Vein endothelial cell (primary cell): ENCODE measurements around a stretch of chr14.

DNA sequence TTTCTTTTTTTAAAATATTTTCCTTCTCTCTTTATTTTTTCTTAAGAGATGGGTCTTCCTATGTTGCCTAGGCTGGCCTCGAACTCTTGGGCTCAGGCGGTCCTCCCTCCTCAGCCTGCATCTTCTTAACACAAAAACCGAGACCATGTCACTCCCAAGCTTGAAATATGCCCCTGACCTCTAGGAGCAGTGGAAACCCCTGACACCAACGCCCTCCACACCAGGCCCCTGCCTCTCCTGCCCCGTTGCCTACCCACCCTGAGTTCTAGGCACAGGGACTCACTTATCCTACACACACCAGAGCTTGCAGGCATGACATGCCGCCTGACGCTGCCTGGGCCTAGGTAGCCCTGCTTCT, 15.3 kb downstream of the OTUB2 start:
- CAGE, long polyA plus RNA: no peak

GRCh38 chr14:94046680-94047161, 20.6 kb downstream of the OTUB2 start:
- CAGE, long polyA plus RNA: no peak

DNA sequence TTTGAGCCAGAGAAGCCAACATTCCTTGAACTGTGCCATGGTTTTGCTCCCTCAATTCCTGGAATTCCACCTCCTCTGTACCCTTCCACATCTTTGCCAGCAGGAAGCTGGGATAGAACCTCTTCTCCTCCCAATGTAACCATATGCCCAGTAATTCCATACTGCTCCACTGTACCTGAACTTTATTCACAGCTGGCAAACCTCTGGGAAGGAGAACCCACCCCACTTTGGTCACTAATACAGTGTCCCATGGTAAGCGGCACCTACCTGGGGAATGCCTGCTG, 26.8 kb downstream of the DDX24 start:
- CAGE, long polyA plus RNA: no peak

DNA sequence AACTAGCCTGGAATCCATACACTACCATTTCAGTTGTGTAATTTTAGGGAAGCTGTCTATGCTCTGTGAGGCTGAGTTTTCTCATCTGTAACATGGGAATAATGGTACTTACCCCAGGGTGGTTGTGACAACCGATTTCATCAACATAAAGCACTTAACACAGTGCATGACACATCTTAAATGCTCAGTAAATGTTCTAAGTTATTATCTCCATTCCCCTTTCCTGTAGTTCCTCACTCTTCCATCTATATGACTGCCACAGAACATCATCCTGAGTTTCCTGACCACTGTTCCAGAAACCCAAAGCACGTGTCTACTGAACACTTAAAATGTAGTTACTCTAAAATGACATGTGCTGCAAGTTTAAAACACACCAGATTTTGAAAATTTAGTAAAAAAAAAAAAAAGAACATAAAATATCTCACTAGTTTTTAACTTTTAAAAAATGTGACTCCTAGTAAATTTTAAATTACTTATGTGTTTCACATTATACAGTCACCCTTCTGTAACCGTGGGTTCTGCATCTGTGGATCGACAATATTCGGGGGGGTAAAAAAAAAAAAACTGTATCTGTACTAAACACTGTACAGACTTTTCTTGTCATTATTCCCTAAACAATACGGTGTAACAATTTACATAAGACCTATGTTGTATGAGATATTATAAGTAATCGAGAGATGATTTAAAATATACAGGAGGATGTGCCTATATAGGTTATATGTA, 3.4 kb downstream of the DDX24 start:
- CAGE, long polyA plus RNA: no peak

GRCh38 chr14:94162085-94162301, 12.1 kb upstream of the PPP4R4 start:
- CAGE, long polyA plus RNA: no peak

DNA sequence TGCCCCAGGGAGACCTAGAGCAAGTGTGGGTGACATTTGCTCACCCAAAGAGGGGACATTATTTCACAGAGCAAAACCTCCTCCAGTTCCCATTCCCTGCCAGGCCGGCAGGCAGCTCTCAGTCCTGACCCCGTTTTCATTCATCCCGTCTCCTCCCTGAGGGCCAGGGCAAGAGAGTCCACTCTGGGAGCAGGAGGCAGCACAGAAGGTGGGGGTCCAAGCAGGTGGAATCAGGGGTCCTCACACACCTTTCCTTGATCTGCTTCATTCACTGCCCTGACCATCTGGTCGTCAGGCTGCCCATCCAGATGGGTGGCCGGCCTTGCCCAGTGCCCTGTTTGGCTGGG, 2.3 kb downstream of the SERPINA10 start:
- CAGE, long polyA plus RNA: no peak

GRCh38 chr14:94317231-94317658, 5.9 kb downstream of the SERPINA6 start:
- CAGE, long polyA plus RNA: no peak

DNA sequence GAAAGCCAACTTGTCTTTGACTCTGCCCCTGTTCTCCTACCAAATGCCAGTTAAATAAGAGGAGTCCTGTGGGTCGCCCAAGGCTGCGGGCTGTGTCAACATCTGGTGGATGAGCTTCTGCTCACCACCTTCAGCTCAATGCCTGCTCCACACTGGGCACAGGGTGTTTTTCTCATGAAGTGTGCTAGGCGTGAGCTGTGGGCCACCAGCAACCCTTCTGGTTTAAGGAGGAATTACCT, 12.2 kb downstream of the SERPINA1 start:
- CAGE, long polyA plus RNA: no peak

GRCh38 chr14:94379088-94379806, 9.2 kb downstream of the SERPINA1 start:
- CAGE, long polyA plus RNA: no peak

GRCh38 chr14:94475706-94476016, 336 bp downstream of the SERPINA9 start:
- CAGE, long polyA plus RNA: no peak

GRCh38 chr14:94482646-94483571, 6.9 kb upstream of the SERPINA9 start:
- CAGE, long polyA plus RNA: no peak

DNA sequence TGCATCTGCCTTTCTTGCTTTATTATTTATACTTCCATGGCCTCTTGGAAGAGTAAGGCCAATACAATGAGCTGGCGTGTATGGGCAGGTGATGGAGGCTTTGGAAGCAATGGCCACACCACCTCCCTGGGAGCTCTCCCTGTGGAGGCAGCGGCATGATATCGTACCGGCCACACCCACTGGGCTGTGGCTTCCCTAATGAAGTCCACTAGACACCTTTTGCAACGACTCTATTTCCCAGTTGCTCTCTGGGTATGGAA, 5.2 kb downstream of the SERPINA12 start:
- CAGE, long polyA plus RNA: no peak

DNA sequence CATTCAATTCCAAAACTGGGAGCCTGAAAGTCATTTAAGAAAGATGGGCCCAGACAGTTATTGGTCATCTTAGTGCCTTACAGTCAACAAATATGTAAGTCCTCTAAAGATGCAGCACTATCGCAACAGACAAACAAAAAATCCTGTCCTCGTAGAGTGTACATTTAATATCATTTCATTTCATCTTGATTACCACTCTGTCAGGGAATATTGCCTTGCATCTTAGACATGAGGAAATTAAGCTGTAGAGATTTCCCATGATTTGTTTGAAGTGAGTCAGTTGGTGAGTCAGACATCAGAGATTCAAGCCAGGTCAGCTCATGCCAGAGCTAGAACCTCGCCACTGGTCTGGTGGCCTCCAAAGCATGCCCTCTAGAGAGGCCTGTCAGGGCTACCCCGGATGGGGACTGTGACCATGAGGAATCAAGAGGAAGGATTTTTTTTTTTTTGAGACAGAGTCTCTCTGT, 1.6 kb upstream of the SERPINA3 start:
- CAGE, long polyA plus RNA: no peak

- CAGE, long polyA plus RNA: no peak
Observed at GRCh38 chr14:94768272-94768859, 1.5 kb downstream of the GSC start.

DNA sequence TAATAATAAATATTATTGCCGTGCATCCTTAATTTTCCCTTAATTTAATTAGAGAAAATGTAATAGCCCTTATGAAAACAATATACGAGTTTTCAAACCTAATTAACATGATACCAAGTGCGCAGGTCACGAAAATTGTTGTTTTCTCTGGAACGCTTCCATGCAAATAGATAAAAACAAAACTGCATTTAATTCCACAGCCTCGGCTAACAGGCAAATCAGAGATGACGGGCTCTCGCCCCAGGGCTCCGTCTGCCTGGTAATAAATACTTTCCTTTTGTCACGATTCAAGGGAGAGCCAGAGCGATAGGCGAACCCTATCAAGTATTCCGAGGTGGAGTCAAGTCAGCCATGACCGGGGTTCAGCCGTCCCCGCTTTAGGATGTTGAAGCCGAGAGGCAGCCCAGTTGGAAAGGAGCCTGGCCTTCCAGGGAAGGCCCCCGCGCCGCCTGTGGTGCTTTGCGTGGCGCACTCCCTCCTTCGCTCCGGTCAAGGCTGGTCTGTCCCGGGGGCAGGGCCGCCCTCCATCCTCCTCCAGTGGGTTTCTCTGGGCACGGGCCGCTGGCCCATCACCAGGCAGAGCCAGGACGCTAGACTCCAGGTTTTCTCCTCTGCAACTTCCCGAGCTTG, 137.8 kb upstream of the GSC start:
- CAGE, long polyA plus RNA: no peak

DNA sequence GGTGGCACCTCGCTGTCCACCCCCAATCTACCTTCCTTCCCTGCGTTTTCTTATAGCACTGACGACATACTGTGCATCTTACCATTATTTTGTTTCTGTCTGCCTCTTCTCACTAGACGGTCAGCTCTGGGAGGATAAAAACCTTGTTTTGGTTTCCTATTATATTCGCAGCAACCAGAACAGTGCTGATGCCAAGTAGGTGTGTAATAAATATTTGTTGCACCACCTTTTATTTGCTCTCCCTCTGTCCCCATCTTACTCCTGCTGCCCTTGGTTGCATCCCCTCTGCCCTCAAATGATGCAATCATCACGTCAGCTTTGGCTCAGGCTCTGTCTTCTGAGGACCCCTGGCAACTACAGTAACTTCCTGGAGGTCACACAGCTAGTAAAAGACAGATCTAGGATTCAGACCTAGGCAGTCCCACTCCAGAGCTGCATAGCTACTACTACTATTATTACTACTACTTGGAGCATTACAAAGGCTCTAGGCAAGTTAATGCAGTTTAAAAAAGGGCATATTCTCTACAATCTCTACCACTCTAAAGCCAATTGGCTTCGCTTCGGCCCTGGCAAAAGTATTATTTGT, 24.0 kb upstream of the DICER1 start:
- CAGE, long polyA plus RNA: no peak

GRCh38 chr14:95227947-95228624, 70.8 kb upstream of the DICER1 start:
- CAGE, long polyA plus RNA: no peak

DNA sequence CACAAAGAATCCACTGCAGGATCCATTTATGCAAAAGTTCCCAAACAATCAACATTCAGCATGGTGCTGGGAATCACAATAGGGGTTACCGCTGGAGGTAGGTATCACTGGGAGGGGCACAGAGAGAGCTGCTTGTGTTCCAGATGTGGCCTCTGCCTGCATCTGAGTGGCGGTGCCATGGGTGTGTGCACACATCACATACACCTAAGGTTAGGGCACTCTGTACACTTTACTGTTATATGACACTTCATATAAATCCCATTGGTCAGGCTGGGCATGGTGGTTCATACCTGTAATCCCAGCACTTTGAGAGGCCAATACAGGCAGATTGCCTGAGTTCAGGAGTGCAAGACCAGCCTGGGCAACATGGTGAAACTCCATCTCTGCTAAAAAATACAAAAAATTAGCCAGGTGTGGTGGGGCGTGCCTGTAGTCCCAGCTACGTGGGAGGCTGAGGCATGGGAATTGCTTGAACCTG, 30.7 kb downstream of the CLMN start:
- CAGE, long polyA plus RNA: no peak

- CAGE, long polyA plus RNA: no peak
Observed at GRCh38 chr14:95501050-95501427, 15.4 kb downstream of the SYNE3 start.

- CAGE, long polyA plus RNA: no peak
Observed at GRCh38 chr14:95525647-95526277, 9.1 kb upstream of the GLRX5 start.